Vagina (tissue), 1 donor: ENCODE measurements around the genes DDHD1 and CDKN3.

DNA sequence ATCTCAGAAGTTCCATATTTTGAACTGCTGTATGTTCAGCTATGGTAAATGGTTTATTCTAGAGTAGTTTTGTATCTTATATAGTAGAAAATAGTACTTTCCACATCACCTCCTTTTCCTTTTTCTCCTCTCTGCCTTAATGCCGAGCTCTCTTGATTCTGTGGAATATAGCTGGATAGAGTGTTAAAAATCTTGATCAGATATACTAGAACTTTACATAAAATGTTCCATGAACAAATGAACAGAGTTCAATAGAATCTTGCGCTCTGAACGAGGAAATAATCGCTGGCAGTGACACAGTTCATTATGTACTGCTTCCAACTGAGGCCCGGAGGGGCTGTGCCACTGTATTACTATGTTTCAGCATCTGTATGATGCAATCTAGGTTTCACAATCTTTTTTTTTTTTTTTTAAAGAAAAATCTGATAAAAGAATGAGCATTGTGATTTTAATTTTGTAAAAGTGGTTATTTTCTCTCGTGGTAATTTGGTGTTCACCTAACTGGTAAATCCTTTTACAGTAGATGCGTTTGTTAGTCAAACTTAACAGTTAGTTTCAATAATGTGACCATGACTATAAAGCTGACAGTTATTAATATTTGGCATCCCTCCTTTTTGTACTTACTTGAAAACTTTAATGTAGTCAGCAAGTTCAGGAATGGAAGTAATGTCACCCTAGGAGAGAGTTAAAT is 77.2 kb downstream of the FERMT2 start:
- PRO-cap: no peak
- RAMPAGE, long total RNA: no peak

- PRO-cap: no peak
- RAMPAGE, long total RNA: no peak
Measured at GRCh38 chr14:52937155-52937871, 13.5 kb downstream of the FERMT2 start.

GRCh38 chr14:53010893-53011662 is 60.2 kb upstream of the FERMT2 start:
- PRO-cap: unidirectional peak, minus-strand start at chr14:53011059
- RAMPAGE, long total RNA: no peak

DNA sequence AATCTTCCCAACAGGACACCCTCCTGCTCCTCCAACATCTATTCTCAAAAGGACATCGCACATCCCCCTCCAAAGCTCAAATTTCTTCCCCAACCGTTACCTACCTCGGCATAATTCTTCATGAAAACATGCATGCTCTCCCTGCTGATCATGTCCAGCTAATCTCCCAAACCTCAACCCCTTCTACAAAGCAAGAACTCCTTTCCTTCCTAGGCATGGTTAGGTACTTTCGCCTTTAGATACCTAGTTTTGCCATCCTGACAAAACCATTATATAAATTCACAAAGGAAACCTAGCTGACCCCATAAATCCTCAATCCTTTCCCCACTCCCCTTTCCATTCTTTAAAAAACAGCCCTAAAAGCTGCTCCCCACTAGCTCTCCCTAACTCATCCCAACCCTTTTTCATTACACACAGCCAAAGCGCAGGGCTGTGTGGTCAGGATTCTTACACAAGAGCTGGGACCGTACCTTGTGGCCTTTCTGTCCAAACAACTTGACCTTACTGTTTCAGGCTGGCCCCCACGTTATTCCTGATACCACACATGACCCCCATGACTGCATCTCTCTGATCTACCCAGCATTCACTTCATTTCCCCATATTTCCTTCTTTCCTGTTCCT is 21.2 kb downstream of the DDHD1 start:
- PRO-cap: no peak
- RAMPAGE, long total RNA: no peak

DNA sequence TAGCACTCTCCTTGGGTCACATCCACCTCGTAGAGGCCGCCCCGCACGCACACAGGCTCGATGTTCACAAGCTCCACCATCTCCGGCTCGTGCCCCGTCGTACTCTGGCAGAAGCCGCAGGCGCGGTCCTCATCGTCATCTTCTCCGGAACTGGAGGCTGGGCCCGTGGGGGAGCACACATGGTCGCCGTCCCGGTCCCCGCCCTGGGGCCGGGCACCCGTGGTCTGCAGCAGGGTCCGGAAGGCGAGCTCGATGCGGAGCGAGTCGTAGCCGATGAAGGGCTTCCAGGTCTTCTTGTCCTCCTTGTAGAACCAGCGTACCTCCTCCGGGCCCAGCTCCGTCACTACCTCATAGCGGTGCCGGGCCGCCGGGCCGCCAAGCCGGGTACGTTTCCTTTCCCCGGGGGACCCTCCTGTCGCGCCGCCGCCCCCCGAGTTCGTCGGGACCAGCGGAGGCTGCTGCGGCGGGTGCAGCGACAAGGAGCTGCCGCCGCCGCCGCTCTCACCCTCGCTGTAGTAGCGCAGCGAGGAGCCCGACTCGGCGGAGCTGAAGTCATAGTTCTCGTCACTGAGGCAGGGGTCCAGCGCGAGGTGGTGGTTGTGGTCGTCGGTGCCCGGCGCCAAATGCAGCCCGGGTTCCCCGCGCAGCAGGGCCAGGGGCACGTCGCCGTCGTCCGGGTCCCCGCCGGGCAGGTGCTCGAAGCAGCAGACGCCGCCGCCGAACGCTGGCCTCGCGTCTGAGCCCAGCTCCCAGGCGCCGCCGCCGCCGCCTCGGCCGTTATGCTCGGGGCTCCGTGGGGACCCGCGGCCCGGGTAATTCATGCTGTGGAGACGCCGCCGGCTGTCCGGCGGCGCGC is 617 bp downstream of the DDHD1 start:
- PRO-cap: bidirectional peak, plus-strand start at position 229 of the sequence, minus-strand start at position 106 of the sequence; bidirectional peak, plus-strand start at position 518 of the sequence, minus-strand start at position 517 of the sequence; unidirectional peak, minus-strand start at position 738 of the sequence
- RAMPAGE, long total RNA: no peak

- PRO-cap: bidirectional peak, plus-strand start at chr14:53153409, minus-strand start at chr14:53153299
- RAMPAGE, long total RNA: no peak
Measured at GRCh38 chr14:53153134-53153478, at the start of gene DDHD1. TSS of gene DDHD1 (minus strand) at chr14:53153323.

DNA sequence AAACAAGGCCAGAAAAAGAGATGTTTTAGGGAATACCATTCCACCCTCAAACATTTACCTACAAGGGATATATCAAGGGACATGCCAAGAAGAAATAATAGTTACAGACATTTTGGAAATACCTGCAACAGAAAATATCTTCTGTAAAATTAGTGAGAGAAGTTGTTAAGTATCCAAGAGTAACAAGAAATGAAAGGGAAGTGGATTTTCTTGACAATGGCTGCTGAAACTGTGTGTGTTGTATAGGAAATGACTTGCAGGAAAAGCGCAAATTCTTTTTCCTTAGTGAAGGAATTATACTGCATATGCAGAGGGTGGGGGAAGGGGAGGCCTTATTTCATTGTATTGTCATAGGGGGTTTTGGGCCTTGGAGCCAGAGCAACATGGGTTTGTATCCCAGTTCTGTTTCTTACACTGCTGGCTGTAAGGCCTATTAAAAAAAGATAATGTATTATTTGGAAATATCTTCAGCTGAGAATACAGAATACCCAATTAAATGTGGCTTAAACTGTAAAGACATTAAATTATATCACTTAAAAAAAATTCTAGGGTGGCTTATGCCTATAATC is 84.4 kb upstream of the DDHD1 start:
- PRO-cap: no peak
- RAMPAGE, long total RNA: no peak

DNA sequence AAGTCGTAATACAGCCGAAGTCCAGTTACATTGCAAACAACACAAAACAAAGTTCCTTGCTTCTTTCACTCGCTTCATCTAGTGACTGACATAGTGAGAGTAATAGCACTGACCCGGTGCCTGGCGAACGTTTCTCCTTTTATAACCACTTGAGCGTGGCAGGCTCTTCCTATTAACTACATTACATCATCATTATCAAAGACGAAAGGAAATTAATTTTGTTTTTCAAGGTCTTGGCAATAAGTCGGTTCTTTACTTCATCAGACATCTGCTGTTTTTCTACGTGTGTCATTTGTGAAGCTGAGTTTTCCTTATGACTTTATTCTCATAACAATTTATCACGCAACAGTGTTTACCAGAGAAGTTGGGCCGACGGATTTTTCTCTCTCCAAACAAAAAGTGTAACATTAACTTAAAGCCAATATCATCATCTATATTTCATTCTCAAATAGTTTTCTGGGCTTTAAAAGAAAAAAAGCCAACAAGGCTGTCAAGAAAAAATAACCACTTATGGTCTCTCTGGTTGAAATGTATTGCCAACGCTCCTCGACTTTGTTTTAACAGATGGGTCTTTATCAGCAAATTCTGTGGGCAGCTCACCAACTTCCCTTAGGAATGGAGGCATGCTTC is 97.3 kb upstream of the CDKN3 start:
- PRO-cap: no peak
- RAMPAGE, long total RNA: no peak

GRCh38 chr14:54364566-54365481 is 32.0 kb upstream of the CDKN3 start:
- PRO-cap: no peak
- RAMPAGE, long total RNA: no peak

- PRO-cap: unidirectional peak, plus-strand start at chr14:54367422
- RAMPAGE, long total RNA: no peak
Measured at GRCh38 chr14:54367008-54367498, 29.8 kb upstream of the CDKN3 start.

GRCh38 chr14:54396306-54397328 is at the start of gene CDKN3:
TSS of gene CDKN3 (plus strand) at chr14:54397007.
- PRO-cap: bidirectional peak, plus-strand start at chr14:54397002, minus-strand start at chr14:54396774
- RAMPAGE, long total RNA: start-site peak on the plus strand at chr14:54397027-54397036, 22 reads

- PRO-cap: no peak
- RAMPAGE, long total RNA: no peak
Measured at GRCh38 chr14:54440066-54440804, 939 bp downstream of the CNIH1 start.

GRCh38 chr14:54568432-54568686 is 1.4 kb downstream of the SAMD4A start:
- PRO-cap: no peak
- RAMPAGE, long total RNA: no peak

DNA sequence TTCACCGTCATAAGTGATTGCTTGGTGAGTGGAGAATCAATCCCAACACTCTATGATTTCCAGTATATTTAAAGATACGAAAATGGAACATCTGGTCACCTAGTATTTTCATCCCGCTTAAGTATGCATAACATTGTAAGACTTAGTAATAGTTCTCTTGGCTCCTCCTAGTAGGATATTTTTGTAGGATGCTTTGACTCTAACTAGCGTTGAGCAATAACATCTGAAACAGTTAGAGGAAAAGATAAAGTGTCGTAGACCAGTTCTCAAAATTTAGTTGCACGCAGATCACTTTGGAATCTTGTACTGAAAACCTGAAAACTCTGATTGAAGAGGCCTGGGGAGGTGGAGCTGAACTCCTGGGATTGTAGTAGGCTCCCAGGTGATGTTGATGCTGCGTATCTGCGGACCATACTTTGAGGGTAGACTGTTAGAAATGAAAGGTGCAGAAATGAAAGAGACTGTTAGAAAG is 7.7 kb downstream of the SAMD4A start:
- PRO-cap: no peak
- RAMPAGE, long total RNA: no peak

DNA sequence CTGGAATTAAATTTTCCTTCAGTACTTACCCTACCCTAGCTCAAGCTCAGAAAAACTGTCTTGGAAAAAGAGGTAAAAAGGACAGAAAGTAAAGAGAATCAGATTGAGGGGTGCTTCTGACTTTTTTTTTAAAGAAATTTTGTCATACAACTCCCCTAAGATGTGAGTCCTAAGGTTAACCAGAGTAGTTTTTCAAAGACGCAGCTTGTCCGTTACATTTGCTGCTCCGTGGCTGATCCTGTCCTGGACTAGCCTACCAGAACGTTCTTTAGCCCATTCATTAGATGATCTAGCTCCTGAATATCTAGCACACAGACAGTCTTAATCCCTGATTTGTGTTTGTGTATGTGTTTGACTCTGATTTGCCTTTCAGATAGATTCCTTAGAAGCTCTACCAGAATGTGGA is 60.2 kb downstream of the SAMD4A start:
- PRO-cap: no peak
- RAMPAGE, long total RNA: no peak

DNA sequence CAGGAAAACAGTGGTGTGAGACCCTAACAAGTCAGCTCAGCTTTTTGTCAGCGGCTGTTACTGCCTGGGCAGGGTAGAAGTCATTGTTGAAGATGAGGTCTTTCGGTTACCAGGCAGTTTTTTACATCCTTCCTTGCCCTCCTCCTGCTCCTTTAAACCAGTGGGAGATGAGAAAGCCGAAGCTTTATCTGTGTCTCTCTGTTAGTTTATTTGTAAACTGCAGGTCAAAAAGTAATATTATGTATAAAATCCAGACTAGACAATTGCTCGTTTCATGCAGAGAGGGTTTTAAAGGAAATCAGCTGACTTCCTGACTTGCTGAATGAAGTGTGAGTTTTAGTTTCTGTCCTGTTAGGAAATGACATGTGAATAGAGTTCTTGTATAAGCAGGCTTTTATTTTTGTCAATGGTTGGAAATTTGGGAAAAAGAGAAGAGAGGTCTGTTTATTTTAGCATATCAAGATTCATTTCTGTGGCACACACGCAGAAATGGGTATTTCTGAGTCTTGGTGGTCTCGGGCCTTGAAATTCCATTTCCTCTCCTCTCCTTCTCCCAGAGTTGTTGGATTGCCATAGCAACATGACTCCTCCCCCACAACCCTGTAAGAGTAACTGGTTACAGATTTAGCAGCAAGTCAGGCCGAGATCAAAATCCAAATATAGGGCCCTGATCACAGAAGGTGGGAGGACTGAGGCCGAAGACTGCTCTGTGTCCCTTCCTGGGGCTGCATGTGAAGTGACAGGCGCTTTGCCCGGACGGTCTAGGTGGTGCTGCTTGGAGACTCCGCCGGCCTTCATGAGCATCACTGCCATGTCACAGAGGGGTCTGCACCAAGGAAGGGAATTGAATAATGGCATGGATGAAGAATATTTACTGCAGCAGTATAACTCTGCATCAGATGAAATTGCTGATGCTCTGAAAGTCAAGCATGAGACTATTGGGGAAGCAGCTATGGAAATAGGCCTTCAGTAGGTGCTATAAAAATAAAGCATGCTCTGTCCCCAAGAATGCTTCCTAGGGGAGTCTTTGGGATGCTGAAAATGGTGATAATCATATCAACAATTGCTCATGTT is 61.0 kb downstream of the SAMD4A start:
- PRO-cap: no peak
- RAMPAGE, long total RNA: start-site peak on the plus strand centred at position 683 of the sequence, 330 bp wide, 7 reads

GRCh38 chr14:54648750-54649685 is 82.1 kb downstream of the SAMD4A start:
- PRO-cap: no peak
- RAMPAGE, long total RNA: start-site peak on the plus strand at chr14:54649357-54649501, 12 reads

DNA sequence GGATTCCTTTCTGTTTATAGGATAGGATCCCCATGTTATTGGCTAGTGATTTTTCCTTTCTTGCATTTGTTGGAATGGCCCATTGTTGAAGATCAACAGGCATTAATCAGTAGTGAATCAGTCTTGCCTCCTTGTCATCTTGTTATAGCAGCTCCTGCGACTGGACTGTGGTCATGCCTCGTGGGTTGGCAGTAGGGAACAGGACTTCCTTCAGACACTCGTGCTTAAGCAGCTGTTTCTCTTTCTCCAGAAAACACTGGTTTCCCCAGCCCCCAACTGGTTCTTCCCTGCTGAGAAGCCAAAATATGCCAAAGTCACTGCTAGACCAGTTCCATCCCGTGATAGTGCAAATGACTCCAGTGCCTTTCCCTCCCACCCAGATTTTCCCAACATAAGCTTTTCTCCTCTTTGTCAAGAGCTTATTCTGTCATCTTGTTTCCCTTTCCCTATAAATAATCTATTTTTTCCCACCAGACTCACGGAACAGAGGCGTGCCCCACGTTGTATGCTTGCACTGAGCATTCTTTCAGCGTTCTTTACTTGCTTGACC is 83.5 kb downstream of the SAMD4A start:
- PRO-cap: bidirectional peak, plus-strand start at position 479 of the sequence, minus-strand start at position 167 of the sequence
- RAMPAGE, long total RNA: no peak

DNA sequence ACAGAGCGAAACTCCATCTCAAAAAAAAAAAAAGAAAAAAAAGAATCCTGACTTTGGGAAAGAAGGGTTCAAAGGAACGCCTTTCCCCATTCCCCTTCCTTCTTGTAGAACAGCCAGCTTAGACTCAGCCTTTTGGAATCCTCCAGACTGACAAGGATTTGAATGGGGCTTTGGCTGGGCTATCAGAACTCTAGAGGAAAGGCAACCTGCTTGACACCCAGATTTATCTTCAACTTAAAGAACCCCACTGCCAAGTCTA is 152.0 kb downstream of the SAMD4A start:
- PRO-cap: no peak
- RAMPAGE, long total RNA: start-site peak on the plus strand centred at position 101 of the sequence, 406 bp wide, 11 reads

- PRO-cap: no peak
- RAMPAGE, long total RNA: no peak
Measured at GRCh38 chr14:54770315-54771090, 132.1 kb downstream of the GCH1 start.